Measurements from ENCODE around the genes H2BC5, H2BC6, H4C5 and H2BC10.

DNA sequence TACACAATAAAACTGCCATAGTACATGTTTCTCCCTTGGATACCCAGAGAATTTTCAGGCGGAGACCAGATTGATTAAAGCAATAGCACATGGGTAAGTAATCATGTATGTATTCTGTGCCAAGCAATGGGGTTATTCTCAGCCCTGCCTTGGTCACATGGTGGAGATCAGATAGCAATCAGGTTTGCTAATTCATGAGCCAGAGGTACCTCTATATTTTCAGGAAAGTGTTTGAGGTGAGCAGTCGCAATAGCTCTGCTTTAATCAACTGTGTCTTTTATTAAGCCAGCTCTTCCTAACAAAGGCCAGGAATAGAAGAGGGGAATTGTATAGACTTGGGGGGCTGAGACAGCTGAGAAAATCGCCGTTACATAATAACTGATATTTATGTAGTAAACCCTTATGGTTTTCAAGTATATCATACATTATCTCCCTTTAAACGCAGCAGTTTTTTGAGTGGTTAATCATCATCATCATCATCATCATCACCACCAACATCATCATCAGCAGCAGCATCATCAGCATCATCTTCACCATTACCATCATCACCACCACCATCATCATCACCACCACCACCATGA is 9.3 kb downstream of the RIPOR2 start:
- RAMPAGE, long total RNA: no peak
- RRBS: no CpG with 5 or more reads among the region's 5 CpGs

- RAMPAGE, long total RNA: no peak
- RRBS: no CpG with 5 or more reads among the region's 21 CpGs
These were observed 91.4 kb upstream of the RIPOR2 start for GRCh38 chr6:25027003-25027622.

DNA sequence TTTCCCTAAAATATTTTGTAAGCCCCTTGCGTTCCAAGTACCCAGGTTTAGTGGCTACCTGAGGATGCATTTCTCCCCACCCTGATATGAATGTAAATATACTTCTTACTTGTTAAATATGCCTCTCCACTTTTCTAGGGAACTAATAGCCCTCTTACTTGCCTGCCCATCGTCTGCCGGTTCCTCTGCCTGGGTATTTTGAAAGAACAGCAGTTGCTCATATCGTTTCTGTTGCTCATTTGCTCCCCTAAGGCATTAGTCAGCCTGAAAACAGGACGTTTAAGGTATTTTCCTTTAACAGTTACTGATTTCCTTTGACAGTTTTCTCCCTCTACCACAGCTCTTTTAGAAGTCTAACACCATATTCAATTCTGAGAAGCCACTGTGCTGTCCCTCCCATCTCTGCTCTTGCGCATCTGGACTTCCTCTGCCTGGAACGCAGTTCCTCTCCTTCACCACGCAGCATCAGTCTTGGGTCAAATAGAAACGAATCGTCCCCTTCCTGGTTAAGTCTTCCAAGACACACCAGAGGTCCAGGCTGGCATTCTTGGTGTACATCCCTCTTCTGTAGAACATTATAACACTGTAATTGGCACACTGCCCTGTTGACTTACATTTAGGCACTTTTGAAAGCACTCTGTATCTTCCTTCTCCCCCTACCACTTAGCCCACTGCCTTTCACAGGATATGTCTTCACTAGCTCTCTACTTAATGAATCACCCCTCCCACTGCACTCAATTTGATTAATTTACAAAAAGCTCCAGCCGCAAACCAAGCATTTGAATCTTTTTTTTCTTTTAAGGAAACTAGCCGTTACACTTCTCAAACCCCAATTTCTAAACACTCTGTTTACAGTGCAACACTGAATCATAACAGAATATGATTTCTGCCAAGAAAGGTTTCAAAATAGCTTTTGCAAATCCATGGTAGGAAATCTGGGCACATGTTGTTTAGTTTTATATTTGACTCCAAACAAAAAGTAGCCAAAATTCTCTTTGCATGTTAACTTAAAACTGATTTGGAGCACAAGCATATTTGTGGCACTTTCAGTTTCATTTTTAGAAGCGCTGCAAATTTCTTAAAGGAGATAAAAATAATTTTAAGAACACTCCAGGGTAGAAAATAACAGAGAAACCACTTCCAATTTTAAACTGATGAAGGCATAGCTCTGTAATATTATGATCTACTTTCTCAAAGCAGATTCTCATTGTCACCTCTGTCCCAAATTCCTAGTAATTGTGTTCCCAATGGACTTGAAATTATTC is 140.8 kb upstream of the CARMIL1 start:
- RAMPAGE, long total RNA: no peak
- RRBS: no CpG with 5 or more reads among the region's 13 CpGs

DNA sequence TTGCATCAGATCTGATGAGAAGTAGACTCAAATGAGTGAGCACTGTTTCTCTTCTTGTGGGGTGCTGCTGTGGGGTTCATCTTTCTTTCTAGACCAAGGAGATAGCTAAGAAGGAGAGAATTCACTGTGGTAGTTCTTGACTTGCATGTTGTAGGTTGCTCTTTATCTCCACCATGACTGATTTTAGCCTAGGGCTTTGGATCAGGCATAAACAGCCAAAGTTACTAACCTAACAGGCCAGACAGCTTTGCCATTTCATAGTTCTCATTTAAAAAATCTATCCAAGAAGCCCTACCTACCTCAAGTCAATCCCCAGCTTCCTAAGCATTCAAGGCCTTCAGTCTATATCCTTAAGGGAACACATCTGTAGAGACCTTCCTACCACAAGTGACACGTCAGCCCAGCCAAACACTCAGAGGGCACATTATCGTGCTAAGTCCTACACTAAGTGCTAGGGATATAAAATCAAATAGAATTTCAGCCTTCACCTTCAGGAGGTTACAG is 107.8 kb upstream of the CARMIL1 start:
- RAMPAGE, long total RNA: no peak
- RRBS: no CpG with 5 or more reads among the region's 2 CpGs

GRCh38 chr6:25280518-25280749 is 1.3 kb downstream of the CARMIL1 start:
- RAMPAGE, long total RNA: no peak
- RRBS: no CpG with 5 or more reads among the region's 4 CpGs

GRCh38 chr6:25600072-25600731 is 51.8 kb upstream of the SCGN start:
- RAMPAGE, long total RNA: no peak
- RRBS: no CpG with 5 or more reads among the region's 15 CpGs

GRCh38 chr6:25872856-25873393 is 1.1 kb downstream of the SLC17A3 start:
- RAMPAGE, long total RNA: no peak

GRCh38 chr6:25931070-25931681 is 685 bp upstream of the SLC17A2 start:
- RAMPAGE, long total RNA: no peak
- RRBS: no CpG with 5 or more reads among the region's 4 CpGs

GRCh38 chr6:26030908-26031145 is 1.1 kb downstream of the H3C2 start:
- RAMPAGE, long total RNA: no peak
- RRBS: no CpG with 5 or more reads among the region's 1 CpG

GRCh38 chr6:26033671-26034507 is 471 bp upstream of the H2AC4 start:
- RAMPAGE, long total RNA: no peak
- RRBS: no CpG with 5 or more reads among the region's 26 CpGs

DNA sequence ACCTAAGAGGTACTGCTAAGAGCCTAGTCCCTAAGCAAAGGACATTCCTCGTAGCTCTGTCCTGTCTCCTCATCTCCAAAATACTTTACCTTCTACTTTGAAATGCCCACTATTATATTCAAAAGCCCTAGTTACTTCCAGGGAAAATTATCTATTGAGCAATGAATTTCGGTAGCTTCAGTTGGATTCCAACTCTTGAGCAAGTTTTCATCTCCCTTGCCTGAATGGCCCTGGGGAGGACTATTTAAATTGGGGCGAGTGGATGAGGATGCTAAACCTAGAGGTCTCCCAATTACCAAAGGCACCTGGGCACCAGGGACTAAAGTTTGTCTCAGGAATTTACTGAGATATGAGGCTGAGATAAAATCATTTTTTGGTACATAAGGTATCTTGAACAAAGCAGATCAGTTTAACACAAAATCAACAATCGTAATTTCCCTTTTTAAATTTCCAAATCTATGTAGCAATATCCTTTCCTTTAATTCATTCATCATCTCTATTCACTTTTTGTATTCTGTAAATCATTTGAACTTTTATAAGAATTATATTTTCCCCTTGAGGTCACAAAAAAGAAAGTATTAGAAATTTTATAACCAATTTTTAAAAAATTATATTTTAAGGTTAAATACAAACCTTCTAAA is 4.5 kb downstream of the H2AC6 start:
- RAMPAGE, long total RNA: no peak
- RRBS: no CpG with 5 or more reads among the region's 4 CpGs

DNA sequence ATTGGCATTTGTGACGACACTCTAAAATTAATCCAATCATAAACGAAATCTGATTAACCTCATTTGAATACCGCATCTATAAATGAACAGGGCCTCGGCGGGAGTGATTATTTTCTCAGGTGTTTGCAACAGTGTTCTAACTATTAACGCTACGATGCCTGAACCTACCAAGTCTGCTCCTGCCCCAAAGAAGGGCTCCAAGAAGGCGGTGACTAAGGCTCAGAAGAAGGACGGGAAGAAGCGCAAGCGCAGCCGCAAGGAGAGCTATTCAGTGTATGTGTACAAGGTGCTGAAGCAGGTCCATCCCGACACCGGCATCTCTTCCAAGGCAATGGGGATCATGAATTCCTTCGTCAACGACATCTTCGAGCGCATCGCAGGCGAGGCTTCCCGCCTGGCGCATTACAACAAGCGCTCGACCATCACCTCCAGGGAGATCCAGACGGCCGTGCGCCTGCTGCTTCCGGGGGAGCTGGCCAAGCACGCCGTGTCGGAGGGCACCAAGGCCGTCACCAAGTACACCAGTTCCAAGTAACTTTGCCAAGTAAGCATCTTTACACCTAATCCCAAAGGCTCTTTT is at the start of gene H2BC5:
Gene H2BC5, plus strand, starts transcription at position 107 of the 580 bp plus-strand sequence.
- RAMPAGE, long total RNA: no peak
- RRBS: no CpG with 5 or more reads among the region's 32 CpGs

DNA sequence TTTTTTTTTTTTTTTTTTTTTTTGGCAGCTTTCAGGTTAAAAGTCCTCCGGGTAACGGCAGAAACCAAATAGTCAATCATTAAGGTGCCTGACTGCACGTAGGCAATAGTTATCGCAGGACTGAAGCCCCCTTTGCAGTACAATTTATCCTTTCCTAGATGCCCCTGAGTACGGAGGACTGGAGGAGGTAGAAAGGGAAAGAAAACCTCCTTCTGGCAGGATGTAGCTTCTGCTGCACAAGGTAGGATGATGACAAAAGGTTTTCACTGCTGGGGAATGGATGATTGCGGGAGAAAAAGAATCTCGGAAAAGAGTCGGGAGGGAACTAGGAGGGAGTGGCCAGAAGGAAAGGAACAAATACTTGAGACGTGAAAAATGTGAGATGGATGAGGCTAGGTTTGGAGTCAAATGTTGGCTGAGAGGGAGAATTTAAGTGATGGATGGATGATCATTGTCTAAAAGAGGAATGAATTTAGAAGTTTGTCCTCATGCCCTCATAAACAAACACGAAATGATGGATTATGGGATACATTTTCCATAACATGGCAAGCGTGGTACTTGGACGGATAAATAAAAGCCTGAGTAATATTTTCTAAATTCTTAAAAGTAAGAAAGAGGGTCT is 1.4 kb downstream of the H2BC5 start:
- RAMPAGE, long total RNA: no peak
- RRBS: no CpG with 5 or more reads among the region's 12 CpGs

- RAMPAGE, long total RNA: no peak
- RRBS: no CpG with 5 or more reads among the region's 37 CpGs
These were observed at the start of gene H2BC6 for GRCh38 chr6:26183525-26184410. Gene H2BC6 (plus strand): TSS chr6:26183761.

GRCh38 chr6:26204303-26205182 is at the start of gene H4C5:
Gene H4C5 (plus strand): TSS chr6:26204610.
- RAMPAGE, long total RNA: no peak
- RRBS: 3% methylated on average over 4 of the region's 56 CpGs

DNA sequence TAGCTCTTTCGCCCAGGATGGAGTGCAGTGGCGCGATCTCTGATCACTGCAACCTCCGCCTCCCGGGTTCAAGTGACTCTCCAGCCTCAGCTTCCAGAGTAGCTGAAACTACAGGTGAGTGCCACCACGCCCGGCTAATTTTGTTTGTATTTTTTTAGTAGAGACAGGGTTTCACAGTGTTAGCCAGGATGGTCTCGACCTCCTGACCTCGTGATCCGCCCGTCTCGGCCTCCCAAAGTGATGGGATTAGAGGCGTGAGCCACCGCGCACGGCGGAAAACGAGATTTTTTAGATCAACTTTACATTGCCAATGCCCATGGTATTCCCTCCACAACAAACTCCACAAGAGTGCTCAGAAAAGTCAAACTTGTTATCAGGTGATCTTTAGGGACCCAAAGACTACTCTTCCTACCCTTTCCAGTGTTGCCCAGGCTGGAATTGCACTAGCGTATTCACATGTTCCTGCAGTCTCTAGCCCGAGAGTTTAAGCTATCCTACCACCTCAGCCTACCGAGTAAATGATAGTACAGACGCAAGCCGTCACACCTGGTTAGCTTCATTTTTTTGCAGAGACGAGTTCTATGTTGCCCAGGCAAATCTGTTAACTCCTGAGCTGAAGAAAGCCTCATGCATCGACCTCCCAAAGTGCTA is 1.2 kb downstream of the H2BC8 start:
- RAMPAGE, long total RNA: no peak
- RRBS: no CpG with 5 or more reads among the region's 25 CpGs

GRCh38 chr6:26249577-26250189 is 752 bp downstream of the H3C7 start:
- RAMPAGE, long total RNA: no peak
- RRBS: no CpG with 5 or more reads among the region's 21 CpGs

GRCh38 chr6:26272780-26273469 is at the start of gene H2BC10:
Gene H2BC10 (plus strand): TSS chr6:26272931.
- RAMPAGE, long total RNA: start-site peak on the plus strand at chr6:26272930-26272935, 228 and 90 reads in 2 replicates
- RRBS: no CpG with 5 or more reads among the region's 36 CpGs

GRCh38 chr6:26274528-26274842 is 1.8 kb downstream of the H2BC10 start:
- RAMPAGE, long total RNA: no peak

- RAMPAGE, long total RNA: no peak
- RRBS: no CpG with 5 or more reads among the region's 33 CpGs
These were observed 19.8 kb upstream of the H4C8 start for GRCh38 chr6:26304643-26305936.

Measured in hepatocyte (in vitro differentiated cells and primary cell).